Mesenchymal stem cell of adipose (primary cell): ENCODE data around the genes WEE2, PRSS37, EPHB6 and EPHA1.

GRCh38 chr7:140488507-140488822, 9.2 kb upstream of the MKRN1 start:
- CAGE, long polyA plus RNA, result no peak

DNA sequence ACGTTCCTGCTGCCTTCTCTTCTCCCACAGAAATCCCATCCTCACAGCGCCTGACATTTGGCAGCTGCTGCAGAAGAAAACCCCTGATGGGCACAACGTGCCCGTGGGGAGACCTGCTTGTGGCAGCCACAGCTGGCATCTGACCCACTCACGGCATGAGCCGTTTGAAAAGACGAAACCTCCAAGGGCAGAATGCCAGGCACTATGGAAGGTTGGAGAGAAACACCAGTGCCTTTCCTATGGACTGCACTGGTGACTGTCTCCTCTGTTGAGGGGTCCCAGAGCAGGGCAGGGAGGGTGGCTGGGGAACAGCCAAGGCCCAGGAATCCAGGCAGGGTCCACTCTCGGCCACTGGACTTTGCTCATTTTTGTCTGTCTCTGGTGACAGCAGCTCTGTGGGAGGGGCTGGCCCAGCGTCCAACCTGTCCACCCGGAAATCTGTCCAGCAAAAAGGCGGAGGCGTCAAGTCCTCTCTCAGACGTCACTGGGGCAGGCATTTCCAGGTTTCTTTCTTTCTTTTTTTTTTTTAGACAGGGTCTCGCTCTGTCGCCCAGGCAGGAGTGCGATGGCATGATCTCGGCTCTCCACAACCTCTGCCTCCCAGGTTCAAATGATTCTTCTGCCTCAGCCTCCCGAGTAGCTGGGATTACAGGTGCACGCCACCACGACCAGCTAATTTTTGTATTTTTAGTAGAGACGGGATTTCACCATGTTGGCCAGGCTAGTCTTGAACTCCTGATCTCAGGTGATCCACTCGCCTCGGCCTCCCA, 61.1 kb upstream of the MKRN1 start:
- CAGE, long polyA plus RNA, result no peak

- CAGE, long polyA plus RNA, result no peak
Measured at GRCh38 chr7:140722011-140722498, 25.5 kb downstream of the NDUFB2 start.

GRCh38 chr7:140739649-140740182, 43.2 kb downstream of the NDUFB2 start:
- CAGE, long polyA plus RNA, result no peak

- CAGE, long polyA plus RNA, result no peak
Measured at GRCh38 chr7:141511131-141512465, 39.6 kb upstream of the AGK start.

- CAGE, long polyA plus RNA, result no peak
Measured at GRCh38 chr7:141696315-141697058, 5.5 kb downstream of the DENND11 start.

DNA sequence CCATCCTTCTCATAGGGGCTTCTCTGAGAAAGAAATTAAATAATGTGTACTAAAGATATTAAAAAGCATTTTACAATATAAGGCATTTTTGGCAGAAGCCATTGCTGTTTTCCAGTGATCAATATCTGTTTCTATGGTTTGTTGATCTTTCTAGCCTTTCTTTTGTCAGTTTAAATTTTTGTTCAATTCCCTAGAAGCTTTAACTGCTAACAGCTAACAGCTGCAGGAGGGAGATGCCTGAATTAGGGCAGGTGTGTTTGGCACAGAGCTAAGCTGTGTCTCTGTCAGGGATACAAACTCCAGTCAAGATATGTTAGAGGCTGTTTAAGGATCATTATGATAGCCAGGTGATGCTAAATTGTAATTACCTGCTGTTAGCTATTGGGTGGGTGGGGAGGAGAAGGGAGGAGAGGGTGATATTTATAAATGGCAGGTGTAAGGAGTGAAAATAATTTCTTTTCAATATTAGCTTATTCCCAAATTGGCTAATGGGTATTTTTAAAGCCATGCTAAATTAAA, at the start of gene WEE2:
Gene WEE2, plus strand, starts transcription at position 451 of the 519 bp plus-strand sequence.
- CAGE, long polyA plus RNA, result no peak

DNA sequence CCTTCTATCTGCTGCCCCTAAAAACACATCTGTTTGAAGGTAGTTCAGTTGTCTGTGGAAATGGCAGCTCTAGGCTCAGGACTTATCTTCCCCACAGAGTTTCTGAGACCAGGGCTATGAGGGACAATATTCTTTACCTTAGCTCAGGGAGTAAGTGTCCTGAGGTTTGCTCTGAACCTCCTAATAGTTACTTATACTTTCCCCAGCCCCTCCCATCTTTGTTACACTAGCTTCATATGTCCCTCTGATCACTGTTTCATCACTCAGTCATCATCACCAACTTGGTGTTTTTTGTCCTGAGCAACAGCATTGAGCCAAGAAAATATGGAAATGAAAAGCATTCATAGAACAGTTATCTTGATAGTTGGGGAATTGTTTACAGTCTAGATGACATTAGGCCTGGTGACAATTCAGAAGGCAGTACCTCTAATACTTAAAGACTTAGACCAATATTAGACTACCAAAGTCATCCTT, at the start of gene PRSS37:
Gene PRSS37, minus strand, starts transcription at position 168 of the 474 bp plus-strand sequence.
- CAGE, long polyA plus RNA, result no peak

GRCh38 chr7:142717549-142717748, 31.8 kb upstream of the PRSS1 start:
- CAGE, long polyA plus RNA, result no peak

DNA sequence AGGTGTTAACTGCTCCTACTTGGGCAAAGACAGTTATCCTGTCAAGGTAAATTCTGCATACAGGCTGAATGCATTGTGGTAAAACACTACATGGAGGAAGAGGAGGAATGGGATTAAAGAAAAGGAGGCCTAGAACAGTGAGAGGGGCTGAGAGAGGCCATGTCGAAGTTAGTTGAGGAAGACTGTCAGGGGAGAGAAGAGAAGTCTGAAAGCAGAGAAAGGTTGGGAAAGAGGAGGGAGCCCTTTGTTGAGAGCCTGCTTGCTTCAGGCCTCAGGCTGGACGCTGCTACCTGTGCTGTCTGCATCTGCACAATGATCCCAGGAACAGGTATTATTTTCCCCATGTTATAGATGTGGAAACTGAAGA, 32.6 kb downstream of the PRSS2 start:
- CAGE, long polyA plus RNA, result no peak

DNA sequence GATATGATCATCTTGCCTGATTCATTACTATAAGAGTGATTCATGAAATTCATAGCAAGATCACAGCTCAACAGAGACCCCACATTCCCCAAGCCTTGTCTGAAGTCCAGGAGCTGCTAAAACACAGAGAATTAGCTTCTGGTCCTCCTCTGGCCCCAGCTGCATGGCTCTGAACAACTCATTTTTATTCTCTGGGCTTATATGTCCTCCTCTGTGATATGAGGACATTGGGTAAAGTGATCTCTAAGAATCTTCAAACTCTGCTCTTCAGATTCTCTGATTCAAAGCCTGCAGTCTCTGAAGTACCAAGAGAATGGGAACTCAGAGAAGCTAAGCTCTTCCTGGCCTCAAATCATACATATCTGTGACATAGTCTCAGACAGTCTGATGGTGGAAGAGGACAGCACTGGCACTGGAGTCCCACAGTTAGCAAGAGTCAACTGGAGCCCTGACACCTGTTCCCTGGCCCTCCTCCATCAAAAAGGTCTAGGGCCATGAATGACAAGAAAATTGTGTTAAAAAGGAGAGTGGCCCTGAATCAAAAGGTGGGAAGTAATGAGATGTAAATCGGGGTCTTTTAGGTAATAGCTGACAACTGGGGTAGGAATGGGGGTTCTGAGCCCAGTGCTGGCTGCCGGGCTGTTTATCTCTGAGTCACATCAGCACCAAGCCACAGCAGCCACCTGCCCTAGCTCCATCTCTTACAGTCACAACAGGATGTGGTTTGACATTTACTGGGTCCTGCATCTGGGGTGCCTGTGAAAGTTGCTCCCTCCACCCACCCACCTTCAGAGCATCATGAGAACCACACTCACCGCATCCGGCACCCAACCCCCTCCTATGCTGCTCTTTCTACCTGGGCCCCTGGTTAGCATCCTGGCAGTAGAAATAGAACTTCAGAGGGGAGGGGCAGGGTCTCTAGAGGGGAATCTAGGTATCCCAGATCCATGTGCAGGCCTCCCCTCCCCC, 37.7 kb downstream of the PRSS2 start:
- CAGE, long polyA plus RNA, result no peak

DNA sequence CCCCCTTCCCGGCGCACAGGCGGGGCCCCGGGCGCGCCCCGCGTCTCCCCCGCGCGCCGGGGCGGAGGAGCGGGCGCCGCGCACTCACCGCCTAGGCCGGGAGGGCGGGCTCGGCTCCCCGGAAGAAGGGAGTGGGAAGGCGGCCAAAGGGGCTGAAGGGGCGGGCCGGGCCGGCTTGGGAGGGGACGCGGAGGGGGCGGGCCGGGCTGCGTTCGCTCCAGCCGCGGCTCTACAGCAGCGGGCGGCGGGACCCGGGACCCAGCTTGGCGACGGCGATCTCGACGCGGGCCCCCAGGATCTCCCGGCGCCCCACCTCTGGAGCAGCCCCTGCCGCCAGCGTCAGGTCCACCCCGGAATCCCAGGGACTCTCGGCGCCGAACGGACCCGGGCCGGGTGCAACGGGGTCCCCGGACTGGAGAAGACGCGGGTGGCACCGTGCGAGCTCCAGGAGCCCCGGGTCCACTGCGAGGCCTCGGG, at the start of gene EPHB6:
Gene EPHB6, plus strand, starts transcription at position 204 of the 477 bp plus-strand sequence.
- CAGE, long polyA plus RNA, result no peak

GRCh38 chr7:143289549-143289840, 1.3 kb downstream of the CASP2 start:
- CAGE, long polyA plus RNA, result no peak

GRCh38 chr7:143291233-143291776, 3.2 kb downstream of the CASP2 start:
- CAGE, long polyA plus RNA, result no peak

- CAGE, long polyA plus RNA, result no peak
Measured at GRCh38 chr7:143300728-143301803, 12.9 kb downstream of the CASP2 start.

DNA sequence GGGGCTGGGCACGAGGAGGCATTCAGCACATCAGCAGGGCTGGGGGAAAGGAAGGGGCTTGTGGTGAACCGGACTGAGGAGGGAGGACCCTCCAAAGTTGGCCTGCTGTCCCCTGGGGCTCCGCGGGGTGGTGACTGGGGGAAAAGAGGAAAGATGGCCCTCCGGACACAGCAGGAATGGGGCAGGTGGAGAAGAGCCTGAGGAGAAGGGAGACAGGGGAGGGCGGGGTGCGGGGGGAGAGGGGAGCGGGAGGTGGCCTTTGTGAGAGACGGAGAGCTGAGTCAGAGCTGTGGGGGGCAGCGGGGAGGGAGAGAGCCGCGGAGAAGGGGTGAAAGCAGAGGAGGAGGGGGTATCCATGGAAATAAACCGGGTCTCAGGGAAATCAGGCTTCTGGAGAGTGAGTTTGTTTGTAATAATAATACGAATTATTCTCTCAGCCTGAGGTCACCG, 1.4 kb downstream of the FAM131B start:
- CAGE, long polyA plus RNA, result no peak

- CAGE, long polyA plus RNA, result no peak
Measured at GRCh38 chr7:143383838-143384936, 3.0 kb downstream of the ZYX start.

DNA sequence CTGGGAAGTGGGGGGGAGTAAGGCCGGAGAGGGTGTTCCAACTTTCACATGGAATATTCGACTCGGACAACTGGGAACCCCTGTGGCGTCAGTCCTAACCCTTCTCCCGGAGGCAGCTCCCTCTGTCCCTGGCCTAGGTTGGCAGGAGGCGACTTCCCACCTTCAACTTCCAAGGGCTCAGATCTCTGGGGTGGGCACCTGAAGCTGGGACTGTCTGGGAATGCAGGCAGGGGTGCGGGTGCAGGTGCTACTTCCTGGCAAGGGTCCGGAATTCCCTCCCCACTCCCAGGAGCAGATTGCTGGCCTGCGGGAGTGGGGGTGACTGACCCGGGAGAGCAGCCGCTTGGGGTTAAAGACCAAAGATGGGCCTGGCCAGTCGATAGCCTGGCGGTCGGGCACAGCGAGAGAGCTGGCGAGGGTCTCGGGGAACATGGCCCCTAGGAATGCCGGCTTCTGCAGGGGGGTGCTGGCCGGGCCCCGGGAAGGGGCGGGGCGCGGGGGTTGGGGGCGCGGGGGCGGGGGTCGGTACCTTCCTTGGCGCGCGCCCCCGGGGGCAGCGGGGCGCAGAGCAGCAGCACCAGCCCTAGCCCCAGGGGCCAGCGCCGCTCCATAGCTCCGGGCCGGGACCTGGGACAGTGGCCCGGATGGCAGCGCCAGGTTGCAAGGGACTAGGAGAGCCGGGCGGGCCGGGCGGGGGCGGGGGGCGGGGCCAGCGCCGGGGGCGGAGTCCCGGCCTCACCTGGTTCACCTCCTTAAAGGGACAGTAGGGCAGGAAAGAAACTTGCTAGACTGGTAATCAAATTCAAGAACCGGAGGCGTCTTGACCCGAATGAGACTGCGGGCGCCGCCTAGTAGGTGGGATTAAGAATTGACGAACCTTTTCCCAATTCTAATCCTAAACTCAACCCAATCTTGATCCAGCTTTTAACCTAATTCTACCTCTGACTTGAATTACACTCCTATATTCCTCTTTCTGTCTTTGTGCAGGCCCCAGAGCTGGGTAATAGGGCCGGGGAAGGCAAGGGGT, at the start of gene EPHA1:
Gene EPHA1, minus strand, starts transcription at position 662 of the 1,027 bp plus-strand sequence.
- CAGE, long polyA plus RNA, result no peak

GRCh38 chr7:143477506-143477812, 214 bp upstream of the TAS2R41 start:
- CAGE, long polyA plus RNA, result no peak

DNA sequence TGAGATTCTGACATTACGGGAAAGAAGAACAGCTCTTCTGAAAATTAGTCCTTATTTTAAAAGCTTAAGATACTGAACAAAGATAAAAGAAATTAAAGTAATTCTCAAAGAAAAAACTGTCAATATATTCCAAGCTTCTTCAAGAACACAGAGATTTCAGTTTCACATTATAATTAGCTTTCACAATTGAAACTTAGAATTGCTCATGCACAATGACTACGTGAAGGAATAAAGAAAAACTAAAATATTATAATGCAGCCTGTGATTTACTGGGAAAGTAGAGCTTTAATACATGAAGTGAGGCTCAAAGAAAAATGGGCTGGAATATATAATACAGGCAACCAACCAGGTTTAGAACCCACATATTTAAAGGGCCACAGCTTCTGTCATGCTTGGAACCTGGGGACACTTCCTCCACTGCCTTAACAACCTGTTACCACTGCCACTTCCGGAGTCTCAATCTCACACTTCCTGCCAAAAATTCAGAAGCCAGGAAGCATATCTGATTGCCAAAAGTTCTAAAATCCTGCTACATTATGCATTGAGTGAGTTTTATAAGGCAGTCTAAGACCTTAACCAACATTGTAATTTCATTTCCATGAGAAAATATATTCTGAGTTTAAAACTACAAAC, 23.1 kb downstream of the TPK1 start:
- CAGE, long polyA plus RNA, result no peak